NB4 (cell line): ENCODE measurements around a stretch of chr18.

DNA sequence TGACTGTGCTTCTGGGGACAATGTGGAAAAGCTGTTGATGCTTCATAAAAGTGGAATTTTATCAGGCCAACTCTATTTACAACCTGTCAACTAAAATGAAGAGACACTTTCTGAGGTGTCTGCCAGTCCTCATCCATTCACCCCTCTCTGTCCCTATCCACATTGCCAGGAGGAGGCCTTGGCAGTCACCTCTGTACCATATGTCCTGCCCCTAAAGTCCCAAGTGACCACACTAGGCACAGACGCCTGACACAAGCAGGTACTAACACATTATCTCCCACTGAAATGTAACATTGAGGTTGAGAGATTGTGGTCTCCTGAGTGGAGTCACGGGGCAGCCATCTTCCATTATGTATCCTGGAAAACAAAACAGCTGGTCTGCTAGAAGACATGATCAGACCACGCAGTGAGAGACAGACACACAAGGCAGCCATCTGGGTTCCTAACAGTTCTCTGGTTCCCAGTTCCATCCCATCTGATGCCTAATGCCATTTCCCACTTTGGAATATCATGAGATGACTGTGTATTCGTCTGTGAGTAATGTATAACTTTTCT lies 71.3 kb downstream of the OSBPL1A start:
- RRBS = no CpG with 5 or more reads among the region's 4 CpGs

GRCh38 chr18:25233593-25234515 lies 118.1 kb downstream of the ZNF521 start:
- RRBS = no CpG with 5 or more reads among the region's 11 CpGs

- RRBS = 10% methylated on average over 1 of the region's 8 CpGs
Observed at GRCh38 chr18:25282117-25282814, 69.7 kb downstream of the ZNF521 start.

DNA sequence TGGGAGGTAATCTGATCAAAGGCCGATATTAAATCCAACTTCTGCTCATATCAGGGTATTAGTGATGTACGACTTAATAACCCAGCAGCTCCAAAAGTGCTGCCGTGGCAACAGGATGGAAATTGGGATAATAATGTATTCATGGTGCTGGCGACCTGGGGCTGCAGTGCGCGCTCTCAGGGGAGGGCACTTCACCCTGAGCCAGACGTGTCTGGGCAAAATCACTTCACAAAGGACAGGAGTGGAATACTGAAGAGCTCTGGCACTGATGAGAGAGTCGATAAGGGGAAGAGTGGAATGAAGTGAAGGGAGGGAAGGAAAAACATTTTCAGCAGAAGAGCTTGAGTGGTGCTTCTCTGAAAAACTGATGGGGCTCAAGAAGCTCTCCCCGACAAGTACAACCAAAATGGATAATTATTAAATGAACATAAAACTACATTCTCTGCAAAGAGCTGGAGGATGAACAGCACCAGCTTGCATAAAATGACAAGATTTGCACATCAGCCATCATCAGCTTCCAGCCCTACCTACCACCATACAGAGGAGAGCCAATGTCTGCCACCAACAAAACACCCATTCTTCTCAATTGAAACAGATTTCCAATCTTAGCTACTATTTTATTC lies 65.9 kb downstream of the ZNF521 start:
- RRBS = no CpG with 5 or more reads among the region's 9 CpGs

GRCh38 chr18:25348806-25349023 lies 3.3 kb downstream of the ZNF521 start:
- RRBS = no CpG with 5 or more reads among the region's 8 CpGs

DNA sequence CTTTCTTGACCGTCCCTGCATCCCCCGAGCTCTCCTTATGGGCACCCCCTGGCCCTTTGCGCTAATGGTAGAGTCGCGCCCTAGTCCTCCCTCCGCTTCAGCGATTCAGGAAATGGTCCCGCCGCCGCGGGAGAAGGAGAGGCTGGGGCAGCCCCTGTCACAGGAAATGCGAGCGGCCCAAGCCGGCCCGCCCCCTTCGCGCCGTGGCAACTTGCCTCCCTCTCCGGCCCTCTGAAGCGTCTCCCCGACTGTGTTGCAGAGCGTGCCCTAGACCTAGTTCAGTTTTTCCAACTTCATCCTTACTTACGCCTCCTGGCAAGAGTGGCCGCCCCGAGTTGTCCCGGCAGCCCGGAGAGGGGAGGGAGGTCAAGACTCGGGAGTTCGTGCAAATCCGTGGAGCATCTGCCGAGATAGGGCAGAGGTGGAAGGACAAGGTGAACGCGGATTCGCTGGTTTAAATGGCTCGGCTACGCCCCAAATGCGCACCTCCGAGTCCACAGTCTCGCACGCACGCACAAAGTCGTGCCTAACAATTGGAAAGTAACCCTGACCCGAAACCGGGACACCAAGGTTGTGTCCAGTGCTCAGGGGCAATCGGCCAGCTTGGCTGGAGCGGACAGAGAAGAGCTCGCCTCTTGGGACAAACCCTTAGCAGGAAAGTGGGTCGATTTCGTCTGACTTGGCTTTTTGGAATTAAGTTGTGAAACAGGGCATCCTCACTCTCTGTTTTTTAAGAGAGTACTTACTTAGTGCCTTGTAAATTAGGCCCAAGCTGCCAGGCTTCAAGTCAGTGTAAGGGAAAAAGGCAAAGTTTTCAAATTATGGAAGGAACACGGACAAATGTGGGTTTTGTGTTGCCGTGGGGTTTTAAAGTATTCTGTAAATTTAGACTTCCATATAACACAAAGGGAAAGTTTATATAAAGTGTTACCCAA lies 643 bp upstream of the SS18 start:
- RRBS = 2% methylated on average over 9 of the region's 51 CpGs

GRCh38 chr18:26225331-26225886 lies 836 bp upstream of the TAF4B start:
- RRBS = no CpG with 5 or more reads among the region's 8 CpGs

DNA sequence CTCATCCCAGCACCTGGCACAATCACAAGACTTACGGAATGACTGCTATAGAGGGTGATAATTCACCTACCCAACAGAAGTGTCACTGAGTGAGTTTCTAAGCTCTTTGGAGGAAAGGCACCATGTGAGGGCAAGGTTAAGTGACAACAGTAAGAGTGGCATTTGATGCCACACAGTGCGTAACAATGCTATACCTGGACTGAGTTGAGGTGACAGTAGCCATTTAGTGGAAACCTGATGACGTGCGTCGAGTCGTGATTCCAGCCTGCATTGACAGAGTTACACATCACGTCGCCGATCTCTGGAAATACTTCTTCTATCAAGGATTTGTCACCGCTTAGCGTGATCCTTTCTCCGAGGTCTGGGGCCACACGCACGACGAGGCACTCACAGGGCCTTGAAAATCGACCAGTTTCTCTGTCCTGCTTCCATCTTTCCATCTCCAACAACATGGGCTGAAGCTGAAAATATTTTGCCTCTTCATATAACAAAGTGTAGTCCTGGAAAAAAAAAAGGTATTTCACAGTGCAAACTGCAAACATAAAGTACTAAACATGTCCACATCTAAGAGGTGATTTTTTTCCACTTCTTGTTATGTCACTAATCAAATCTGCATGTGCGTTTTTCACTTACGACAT lies 88.8 kb downstream of the KCTD1 start:
- RRBS = no CpG with 5 or more reads among the region's 18 CpGs

DNA sequence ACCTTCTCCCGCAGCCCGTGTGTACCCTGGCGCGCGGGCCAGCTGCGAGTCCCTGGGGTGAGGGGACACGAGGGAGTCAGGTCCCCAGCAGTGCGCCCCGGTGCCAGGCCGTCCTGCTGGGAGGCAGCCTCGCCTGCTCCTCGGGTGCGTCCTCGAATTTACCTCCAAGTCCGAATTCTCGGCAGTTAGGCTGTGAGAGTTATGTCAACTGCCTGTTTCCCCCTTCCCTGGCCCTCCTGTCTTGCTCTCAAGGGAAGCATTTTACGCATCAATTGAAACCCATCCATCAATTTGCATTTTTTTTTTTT lies 1.6 kb upstream of the KCTD1 start:
- RRBS = no CpG with 5 or more reads among the region's 17 CpGs

DNA sequence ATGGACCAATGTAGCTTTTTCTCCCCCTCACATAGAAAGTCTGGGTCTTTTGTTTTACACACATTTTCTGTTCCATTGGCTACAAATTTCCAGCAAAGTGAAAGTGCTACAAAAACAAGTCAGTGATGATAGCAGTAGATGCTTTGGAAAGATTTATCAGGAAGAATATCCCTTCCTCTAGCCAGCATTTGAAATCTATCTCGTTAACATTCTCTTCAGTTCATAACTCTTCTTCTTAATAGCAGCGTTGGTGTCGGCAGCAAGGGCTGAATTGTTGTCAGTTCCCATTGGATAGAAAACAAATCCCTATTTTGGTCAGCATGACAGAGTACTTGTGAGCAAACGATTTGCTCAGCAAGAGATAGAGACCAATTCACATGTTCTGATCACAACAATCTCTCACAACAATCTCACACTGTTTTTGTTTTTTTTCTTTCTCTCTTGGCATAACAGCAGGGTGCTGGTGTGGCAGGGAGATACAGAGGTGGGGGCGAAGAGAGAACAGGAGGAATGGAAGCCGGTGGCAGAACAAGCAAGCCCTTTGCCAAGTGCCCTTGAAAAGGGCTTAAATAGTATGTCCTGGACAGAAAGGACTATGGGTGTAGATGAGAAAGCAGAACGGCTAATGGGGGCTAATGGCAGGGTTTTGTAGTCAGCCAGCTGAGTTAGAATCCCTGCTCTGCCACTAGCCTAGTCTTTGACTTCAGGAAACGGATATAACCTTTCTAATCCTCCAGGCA lies 102.5 kb upstream of the KCTD1 start:
- RRBS = no CpG with 5 or more reads among the region's 8 CpGs

GRCh38 chr18:26665328-26665706 lies 117.0 kb upstream of the KCTD1 start:
- RRBS = no CpG with 5 or more reads among the region's 4 CpGs

DNA sequence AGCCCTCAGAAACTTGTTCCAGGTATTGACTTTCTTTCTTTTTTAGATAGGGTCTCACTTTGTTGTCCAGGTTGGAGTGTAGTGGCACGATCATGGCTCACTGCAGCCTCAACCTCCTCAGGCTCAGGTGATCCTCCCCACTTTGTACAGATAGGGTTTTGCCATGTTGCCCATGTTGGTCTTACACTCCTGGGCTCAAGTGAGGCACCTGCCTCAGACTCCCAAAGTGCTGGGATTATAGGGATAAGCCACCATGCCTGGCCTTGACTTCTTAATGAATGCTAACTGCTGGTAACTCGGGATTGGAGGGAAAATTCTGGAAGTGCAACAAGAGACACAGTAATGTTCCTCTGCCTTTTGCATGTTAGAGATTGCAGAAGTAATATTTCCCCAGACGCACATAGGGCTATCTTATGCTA lies 128.8 kb downstream of the AQP4 start:
- RRBS = no CpG with 5 or more reads among the region's 3 CpGs

DNA sequence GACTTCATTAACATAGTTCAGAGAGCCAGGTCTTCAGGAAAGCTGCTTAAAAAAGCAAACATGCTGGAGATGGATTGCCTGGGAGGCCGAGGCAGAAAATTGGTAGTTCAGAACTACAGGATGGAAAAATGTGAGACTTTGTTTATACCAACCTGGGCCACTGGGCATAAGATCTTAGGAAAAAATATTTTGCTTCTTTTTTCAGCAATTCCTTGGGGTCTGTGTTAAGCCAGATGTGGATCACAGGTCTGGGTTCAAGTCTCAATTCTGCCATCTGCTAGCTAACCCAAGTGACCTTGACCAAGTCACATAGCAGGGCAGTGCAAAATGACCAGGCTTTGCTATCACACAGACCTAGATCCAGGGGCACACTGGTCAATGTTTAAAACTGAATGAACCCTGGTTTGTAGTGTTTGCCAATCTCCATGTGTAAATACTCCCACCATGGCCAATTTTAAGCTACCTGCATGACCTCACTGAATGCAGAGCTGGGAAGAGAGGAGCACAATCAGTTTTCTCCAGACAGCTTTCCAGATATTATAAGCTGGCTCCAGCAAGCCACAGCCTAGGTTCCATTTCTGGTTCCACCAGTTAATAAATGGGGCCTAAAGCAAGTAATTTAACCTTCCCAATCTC lies 143.0 kb downstream of the CHST9 start:
- RRBS = no CpG with 5 or more reads among the region's 1 CpG

DNA sequence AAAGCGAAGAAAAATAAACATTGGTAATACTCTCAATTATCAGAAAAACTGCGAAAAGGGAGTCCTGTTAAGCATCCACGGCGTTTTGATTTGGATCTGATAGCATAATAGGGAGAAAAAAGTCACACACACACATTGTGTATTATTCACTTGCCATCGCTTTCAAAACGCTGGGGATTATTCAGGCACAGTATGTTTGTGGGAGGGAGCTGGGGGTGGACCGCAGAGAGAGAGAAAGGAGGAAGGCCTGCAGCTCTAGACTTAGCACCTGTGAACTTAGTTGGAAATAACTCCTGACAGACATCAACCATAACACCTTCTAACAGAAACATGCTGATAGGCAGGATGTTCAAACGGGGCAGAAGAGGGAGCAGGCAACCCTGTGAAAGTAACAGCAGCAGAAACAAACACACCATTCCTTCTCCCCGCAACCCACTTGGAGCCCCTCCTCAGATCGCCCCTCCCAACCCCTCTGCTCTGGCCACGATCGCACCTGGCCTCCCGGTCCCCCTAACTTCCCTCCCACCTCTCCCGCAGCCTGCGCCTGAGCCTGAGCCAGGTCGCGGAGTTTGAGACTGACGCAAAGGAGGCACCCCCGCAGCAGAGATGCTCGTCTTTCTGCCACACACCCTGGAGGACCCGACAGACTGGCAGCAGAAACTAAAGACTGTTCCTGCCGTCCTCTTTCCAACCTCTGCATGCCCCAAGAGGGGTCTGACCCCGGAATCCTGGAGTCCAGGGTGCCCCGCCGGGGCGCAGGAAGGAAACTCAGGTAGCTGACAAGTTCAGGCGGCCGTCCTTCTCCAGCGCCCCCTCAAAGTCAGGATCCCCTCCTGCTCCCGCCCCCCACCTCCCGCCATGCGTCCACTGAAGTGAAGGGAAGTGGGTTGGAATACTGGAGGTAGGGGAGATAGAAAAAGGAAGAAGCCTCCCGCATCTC lies 782 bp downstream of the CHST9 start:
- RRBS = no CpG with 5 or more reads among the region's 33 CpGs

DNA sequence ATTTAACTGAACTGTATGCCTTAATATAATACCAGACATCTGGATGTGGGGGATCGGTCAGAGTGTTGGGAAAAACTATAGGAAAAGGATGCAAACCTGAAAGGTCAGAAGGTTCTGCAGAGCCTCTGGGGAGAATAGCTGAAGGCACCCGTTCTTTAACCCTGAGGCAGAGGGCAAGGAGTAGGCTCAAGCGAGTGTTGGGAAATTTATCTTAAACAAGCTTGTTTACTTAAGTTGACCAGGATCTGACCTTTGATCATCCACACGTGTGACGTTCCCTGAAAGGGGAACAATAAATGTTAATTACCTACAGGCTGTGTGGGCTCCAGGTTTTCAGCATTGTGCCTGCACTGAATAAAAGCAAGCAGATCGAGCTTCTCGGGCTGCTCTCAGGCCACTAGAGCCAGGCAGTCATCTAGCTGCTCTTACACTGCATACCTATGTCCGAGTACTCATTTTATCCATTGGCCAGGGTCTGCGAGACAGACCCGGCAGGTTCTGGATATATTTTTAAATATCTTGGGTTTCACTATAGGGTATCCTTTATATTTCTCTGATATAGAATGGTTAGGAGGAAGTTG lies 400.6 kb upstream of the CHST9 start:
- RRBS = no CpG with 5 or more reads among the region's 10 CpGs

DNA sequence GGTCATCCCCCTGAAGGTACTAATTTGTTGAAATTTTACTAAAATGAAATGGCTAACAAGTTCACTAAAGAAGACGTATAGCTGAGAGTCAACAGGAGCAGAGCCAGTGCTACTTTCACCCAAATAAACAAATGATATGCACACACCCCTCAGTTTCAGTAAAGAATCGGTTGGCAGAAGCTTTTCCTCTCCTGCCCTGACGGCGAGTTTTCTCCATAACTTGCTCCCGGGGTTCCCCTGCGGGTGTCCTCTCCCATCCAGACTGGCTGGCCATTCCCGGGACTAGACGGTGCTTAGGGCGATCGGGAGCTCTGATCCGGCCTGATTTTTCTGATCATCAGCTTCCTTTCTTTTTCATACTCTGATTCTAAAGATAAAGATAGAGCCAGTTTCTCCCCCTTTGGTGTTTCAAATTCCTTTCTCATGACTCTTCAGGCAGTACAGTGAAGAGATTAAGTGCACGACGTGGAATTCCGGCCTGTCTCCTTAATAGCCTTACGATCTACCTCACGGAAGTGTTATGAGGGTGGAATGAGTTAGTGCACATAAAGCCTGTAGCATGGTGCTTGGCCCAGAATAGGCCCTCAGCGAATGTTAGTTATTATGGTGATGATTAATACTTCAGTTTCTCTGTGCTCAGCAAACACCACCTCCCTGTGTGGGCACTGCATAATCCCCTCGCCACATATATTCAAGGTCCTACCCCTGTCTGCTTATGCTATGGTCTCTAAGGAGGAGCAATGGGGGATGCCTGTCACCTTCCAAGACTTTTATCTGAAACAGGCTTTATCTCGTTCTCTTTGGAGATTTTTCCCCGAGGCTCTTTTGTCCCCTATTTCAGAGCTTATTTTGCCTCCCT lies 255.0 kb downstream of the CDH2 start:
- RRBS = 54% methylated on average over 3 of the region's 20 CpGs

DNA sequence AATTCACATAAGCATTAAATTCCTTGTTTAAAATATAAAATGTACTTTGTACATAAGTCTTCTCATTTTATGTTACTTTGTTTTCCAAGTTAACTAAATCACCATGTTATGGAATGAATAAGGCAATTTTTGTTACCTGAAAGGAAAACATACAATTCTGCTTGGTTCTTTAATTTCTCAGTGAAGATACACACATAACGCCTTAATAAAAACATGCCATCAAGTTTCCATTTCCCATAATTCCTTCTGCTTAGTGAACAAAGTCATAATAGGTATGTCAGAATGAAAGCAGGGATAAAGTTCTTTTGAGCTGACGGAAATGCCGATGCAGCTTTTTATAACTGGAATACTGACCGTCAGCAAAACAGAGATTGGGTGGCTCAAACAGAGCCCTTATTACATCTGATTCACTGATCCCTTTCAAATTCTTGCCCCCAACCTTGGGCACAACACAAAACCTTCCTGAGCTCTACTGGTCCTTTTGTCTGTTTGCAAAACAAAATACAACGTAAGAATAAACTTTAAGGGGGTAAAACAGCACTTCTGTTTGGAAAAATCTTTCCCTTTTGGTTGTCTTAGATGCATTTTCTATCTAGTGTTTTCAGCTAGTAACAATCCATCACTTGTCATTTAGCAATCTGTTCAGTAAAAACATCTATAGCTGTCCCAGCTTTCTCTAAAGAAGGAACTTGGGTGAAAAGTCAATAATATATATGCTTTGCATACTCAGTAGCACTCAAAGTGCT lies 140.4 kb downstream of the CDH2 start:
- RRBS = no CpG with 5 or more reads among the region's 5 CpGs

- RRBS = no CpG with 5 or more reads among the region's 6 CpGs
Observed at GRCh38 chr18:28127211-28127686, 49.7 kb downstream of the CDH2 start.

- RRBS = no CpG with 5 or more reads among the region's 35 CpGs
Observed at GRCh38 chr18:28240299-28241167, 63.6 kb upstream of the CDH2 start.